ENCODE results near the gene OCM.

DNA sequence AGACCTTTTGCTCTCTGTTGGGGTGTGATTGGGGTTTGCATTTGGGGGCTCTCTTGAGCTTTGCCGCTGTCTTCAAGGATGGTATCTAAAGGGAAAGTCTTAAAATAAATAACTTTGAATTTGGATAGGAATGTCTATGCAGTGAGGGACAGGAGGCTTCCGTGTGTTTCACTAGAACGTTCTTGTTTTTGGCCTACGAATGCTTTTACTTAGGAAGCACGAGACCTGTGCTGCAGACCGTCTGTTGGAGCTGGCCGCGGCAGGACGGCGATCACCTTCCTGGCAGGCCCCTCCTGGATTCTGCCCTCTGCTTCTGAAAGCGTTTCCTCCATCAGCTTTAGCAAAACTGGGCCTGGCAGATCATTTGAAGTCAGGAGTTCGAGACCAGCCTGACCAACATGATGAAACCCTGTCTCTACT lies 44.0 kb downstream of the FOXK1 start:
- PRO-cap = no peak

GRCh38 chr7:4764270-4765098 lies 10.9 kb upstream of the AP5Z1 start:
- PRO-cap = no peak

- PRO-cap = no peak
Observed at GRCh38 chr7:4766467-4767486, 8.6 kb upstream of the AP5Z1 start.

GRCh38 chr7:5046070-5047002 lies 676 bp downstream of the RBAK start:
- PRO-cap = no peak

- PRO-cap = no peak
Observed at GRCh38 chr7:5212973-5213273, 22.9 kb downstream of the WIPI2 start.

DNA sequence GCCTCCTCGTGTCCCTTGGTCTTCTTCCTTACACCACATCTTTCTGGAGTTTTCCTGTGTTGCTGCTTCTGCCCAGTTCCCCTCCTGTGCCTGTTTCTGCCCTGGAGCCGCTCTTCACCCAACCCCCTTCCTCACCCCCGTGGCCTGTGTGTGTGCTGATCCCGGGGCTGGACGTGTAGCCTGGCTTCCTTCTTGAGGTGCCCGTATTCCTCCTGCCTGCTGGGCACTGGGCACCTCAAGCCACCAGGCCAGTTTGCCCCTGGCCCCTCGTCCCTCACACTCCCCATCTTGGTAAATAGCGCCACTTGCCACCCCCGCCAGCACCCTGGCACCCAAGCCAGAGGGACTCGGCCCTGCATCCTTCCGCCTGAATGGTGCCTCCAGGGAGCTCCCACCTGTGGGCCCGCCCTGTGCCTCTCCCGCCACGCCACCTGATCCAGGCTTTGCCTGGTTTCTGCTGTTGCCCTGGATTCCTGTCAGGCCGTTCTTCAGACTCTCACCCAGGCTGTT lies 33.5 kb downstream of the WIPI2 start:
- PRO-cap = no peak

DNA sequence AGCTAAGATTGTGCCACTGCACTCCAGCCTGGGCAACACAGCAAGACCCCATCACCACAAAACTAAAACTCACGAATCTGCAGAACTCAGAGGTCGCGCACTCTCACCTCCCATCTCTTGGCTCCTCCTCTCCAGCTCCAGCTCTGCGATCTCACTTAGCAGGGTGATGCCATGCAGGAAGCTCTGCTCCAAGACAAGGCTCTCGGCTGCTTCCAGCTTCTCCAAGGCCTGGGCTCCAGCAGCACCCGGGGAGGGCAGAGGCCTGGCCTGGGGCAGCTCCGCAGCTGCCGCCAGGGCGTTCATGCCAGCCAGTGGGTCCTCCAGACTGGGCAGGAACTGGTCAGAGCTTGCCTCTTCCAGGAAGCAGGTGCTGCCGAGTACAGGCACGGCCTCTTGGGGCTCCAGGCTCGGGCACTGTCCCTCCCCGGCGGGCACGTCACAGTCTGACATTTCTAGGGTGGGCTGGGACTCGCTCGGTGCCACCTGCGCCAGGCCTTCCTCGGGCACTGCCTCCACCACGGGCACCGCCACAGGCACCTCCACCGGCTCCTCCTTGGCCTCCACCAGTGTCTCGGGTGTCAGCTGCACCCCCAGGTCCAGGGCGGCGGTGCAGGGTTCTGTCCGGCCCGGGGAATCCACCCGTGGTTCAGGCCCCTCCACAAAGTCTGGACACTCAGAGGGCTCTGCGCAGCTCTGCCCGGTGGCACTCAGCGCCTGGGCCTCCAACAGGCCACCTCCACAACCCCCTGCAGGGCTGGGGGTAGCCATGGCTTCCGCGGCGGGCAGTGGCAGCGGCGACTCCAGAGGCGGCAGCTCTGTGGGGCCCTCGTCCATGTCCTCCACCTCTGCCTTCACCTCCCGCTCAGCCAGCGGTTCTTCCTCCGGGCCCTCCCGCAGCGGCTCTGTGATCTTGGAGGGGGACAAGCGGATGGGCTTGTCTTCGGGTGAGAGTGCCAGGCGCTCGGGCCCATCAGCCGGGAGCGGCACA lies 53.1 kb downstream of the TNRC18 start:
- PRO-cap = no peak

GRCh38 chr7:5408750-5409186 lies 14.9 kb downstream of the TNRC18 start:
- PRO-cap = no peak

DNA sequence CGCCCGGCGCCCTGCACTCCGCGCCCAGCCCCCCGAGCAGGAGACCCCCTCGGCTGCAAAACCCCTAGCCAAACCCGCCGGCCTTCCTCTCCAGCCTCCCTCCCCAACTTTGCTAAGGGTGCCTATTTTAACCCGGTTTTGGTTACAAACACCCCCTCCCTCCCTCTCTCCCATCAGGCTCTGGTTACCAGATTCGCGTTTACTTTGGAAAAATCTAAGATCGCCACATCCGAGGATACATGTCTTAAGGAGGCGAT lies 1.1 kb downstream of the TNRC18 start:
- PRO-cap = no peak

DNA sequence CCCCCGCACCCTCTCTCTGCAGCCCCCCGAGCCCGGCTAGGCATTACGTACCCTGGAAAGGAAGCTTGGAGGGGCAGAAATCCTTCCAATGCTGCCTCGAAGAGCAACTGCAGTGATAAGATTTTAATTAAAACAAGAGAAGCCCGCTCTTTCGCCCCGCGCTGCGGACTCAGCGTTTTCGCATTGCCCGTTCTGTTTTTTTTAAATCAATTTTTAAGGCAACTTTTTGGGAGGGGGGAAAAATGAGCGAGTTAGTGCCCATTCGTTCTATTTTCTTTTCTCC lies 1.5 kb upstream of the TNRC18 start:
- PRO-cap = no peak

GRCh38 chr7:5428552-5429200 lies 5.0 kb upstream of the TNRC18 start:
- PRO-cap = no peak

DNA sequence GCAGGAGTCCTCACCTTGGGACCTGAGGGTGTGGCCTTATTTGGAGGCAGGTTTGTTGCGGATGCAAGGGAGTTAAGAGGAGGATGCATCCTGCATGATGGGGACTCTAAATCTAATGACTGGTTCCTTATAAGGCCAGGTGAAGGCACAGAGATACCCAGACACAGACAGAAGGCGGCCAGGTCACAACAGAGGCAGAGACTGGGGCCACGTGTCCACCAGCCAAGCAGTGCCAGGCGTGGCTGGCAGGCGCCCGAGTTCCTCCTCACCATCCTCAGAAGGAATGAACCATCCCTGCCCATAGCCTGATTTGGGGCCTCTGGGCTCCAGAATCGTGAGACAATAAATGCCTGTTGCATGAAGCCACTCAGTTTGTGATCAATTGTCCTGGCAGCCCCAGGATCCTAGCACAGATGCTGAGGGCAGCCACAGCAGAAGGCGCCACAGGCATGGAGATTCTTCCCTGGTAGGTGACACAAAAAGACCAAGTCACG lies 21.0 kb downstream of the FBXL18 start:
- PRO-cap = no peak

GRCh38 chr7:5519467-5519874 lies 5.9 kb upstream of the FBXL18 start:
- PRO-cap = no peak

DNA sequence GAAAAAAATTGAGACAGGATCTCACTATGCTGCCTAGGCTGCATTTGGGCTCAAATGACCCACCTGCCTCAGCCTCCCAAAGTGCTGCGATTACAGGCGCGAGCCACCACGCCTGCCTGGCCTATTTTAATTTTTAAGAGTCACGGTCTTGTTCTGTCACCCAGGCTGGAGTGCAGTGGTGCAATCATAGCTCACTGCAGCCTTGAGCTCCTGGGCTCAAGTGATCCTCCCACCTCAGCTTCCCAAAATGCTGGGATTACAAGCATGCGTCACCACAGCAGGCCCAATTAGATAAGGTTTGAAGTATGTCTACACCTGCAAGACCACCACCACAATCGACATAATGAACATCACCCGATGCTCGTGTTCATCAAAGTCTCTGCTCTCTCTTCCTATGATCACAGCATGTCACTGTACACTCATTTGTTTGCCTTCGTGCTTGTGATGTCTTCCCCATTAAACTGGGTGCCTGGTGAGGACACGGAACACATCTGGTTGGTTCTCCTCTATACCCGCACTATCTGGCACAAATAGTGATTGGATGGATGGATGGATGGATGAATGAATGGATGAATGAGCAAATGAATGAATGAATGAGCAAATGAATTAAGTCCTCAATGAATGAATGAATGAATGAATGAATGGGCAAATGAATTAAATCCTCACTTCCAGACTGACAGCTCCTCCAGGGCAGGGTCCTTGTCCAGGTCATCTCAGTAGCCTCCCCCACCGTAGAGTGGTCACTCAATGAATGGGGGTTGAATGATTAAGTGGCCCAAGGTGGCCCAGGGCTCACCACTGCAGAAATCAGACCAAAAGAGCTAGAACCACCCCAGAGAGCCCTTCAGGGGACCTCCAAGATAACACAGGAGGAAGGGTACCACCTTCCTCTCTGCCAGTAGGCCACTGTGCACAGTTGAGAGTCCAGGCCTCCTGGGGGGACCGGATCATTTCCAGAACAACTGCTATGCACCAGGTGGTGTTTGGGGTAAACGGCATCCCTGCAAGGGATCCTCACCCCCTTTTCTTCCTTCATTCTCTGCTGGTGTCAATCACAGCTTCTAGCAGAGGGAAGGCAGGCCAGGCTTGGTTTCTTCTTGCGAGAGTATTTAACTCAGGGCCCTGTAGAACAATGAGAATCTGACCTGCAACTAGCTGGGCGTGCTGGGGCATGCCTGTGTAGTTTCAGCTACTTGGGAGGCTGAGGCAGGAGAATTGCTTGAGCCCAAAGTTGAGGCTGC lies 4.9 kb downstream of the ACTB start:
- PRO-cap = no peak

- PRO-cap = no peak
Observed at GRCh38 chr7:5552565-5553131, 22.2 kb upstream of the ACTB start.

- PRO-cap = no peak
Observed at GRCh38 chr7:5578544-5579190, 13.9 kb upstream of the FSCN1 start.

DNA sequence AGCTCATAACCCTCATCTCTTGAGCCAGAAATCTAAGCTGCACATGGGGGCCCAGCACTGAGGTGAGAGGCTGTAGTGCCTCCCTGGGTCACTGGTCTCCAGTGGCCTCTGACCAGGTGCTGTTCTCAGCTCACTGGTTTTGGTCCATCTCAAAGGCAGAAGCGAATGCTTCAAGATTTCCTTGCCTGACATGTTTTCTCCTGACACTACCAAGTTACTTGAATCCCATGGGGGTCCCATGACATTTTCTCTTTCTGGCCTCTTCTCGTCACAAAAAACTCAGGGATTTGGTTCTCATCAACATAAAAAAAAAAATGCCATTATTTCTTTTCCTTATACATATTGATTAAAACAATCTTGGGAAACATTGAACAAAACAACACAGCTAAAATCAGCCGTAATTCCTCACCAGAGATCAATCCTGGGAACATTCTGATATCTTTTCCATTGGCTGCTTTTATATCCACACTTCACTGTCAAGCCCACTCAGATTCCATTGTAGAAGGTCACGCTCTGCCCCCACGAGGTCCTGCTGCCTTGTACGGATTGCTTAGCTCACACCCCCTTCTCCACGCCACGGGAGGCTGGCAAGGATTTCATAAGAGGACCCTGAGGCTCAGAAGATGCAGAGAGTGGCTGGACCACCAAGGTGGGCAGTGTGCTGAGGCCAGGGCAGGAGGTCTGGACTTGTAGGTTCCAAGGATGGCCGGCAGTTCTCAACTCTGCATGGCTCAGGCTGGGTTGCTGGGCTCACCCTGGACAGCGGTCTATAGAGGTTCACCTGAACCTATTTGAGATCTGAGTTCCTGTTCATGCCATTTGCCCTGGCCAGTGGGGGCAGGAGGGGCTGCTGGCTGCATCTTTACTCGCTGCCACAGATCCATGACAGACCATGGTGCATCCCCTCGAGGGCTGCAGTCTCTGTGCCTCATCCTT lies 39.0 kb downstream of the FSCN1 start:
- PRO-cap = no peak

- PRO-cap = bidirectional peak, plus-strand start at chr7:5694519, minus-strand start at chr7:5694328
Observed at GRCh38 chr7:5694021-5694808, 87.2 kb downstream of the RNF216 start.

DNA sequence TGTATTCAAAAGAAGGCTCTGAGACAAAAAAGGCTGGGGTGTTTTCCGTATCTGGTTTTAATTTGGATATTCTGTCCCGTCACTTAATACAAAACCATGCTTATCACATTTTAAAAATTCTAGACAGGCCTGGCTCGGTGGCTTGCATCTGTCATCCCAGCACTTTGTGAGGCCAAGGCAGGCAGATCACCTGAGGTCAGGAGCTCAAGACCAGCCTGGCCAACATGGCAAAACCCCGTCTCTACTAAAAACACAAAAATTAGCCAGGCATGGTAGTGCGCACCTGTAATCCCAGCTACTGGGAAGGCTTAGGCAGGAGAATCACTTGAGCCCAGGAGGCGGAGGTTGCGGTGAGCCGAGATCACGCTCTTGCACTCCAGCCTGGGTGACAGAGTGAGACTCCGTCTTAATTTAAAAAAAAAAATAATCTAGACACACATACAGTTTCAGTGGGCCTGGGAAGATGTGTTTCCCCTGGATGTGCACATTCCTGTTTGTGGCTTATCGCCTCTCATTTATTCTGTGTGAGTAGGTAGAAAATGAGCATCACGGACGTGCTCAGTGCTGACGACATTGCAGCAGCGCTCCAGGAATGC lies at the start of gene OCM:
OCM (plus strand) TSS at position 448 of the 596 bp plus-strand sequence.
- PRO-cap = no peak

GRCh38 chr7:6233006-6233494 lies 39.4 kb downstream of the CYTH3 start:
- PRO-cap = no peak

All from parotid gland (tissue), 1 donor.